Body of pancreas (tissue), 2 donors: ENCODE measurements around a stretch of chr1.

- PRO-cap: no peak
- RAMPAGE, long total RNA, 2 experiments: no peak in any of the 2 experiments
Measured at GRCh38 chr1:223179986-223180224, 36.9 kb upstream of the TLR5 start.

DNA sequence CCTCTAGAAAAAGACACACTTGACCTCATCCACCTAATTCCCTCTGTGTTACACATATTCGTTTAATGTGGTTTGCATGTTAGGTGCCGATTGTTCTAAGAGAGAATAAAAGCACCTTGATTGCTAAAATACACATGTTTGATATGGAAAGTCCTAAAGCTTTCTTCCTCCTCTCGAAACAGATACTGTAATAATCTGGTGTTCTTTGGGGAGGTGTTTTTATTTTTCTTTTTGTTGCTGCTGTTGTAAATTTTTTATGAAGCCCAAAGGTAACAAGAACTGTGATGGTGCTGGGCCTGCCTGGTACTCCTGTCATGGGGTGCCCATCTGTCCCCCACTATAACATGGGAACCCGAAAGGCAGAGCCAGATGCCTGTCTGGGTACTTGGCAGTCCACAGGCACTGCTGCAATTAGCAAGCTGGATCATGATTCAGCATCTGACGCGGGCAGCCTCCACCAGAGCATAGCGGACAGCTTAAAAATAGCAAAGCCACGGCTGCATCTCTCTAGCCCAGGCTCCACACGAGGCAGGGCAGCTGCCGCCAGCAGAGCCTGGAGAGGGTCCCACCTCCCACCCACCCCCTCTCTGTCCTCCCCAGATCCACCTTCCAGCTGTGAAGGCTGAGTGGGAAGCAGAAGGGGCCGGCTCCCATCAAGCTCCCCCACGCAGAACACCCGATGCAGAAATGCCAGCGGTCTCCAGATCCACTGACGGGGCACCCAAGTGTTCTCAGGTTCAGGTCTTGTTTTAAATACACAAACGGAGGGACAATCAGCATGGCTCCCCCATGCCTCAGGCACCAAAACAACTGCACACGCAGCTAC lies 22.9 kb downstream of the SUSD4 start:
- PRO-cap: no peak
- RAMPAGE, long total RNA, 2 experiments: no peak in any of the 2 experiments

DNA sequence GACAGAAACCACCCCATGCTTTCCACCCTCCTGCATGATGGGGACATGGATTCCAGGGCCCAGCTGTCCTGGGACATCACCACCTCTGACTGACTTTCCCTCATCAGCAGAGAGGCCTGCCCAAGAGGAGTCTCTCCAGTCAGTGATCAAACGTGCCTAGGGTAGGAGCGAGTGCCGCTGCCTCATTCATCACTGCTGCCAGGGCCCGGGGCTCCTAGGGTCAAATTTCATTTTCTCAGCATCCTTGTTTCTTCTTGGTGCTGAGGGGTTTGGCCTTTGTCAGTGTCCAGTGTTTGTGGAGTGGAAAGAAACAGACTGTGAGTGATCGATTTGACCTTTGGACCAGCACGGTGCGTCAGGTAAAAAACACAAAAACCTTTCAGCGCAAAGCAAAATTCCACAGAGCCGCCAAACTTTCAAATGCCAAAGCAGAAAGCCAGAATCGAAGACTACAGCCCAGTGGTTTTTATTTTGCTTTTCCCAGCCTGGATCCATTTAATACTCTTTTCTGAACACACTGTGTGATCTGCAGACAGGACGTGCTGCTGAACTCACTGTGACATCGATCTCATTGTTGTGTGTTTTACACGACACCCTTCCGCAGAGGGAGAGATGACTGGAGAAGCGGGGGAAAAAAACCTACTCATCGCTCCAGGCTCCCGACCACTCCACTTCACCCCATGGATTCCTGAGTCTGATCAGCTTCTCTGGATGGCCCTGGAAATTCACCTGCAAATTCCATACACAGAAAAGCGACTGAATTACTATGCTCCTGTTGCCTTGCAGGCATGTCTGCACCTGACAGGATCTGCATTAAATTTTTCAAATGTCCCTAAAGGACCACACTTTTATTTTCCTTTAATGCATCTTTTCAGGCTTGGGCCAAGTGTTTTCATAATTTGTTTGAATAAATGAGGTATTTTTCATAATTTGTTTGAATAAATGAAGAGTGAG lies 43.1 kb downstream of the CAPN8 start:
- PRO-cap: no peak
- RAMPAGE, long total RNA, 2 experiments: no peak in any of the 2 experiments

GRCh38 chr1:223641368-223642035 lies 24.0 kb downstream of the CAPN8 start:
- PRO-cap: no peak
- RAMPAGE, long total RNA, 2 experiments: no peak in any of the 2 experiments

GRCh38 chr1:223711834-223712304 lies 470 bp upstream of the CAPN2 start:
- PRO-cap: no peak
- RAMPAGE, long total RNA, 2 experiments: no peak in any of the 2 experiments

- PRO-cap: no peak
- RAMPAGE, long total RNA, 2 experiments: no peak in any of the 2 experiments
Measured at GRCh38 chr1:223718732-223719279, 6.5 kb downstream of the CAPN2 start.

- PRO-cap: no peak
- RAMPAGE, long total RNA, 2 experiments: no peak in any of the 2 experiments
Measured at GRCh38 chr1:223732882-223733721, 20.8 kb downstream of the CAPN2 start.

DNA sequence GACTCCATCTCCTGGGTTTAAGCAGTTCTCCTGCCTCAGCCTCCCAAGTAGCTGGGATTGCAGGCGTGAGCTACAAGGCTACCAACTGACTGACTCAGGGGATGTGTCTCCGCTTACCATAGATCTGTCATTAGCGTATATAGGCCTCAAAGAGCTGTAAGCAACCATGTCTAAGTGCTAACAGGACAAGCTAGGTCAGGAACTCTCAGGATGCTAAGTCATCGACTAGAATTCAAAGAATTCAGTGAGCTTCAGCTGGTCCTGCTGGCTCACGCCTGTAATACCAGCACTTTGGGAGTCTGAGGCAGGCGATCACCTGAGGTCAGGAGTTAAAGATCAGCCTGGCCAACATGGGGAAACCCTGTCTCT lies 29.5 kb downstream of the CAPN2 start:
- PRO-cap: no peak
- RAMPAGE, long total RNA, 2 experiments: no peak in any of the 2 experiments

- PRO-cap: no peak
- RAMPAGE, long total RNA, 2 experiments: start-site peak on the minus strand in 1 of 2 experiments, at chr1:223814243-223814375 at its widest, 13 reads per replicate
Measured at GRCh38 chr1:223813737-223814551, 31.8 kb downstream of the TP53BP2 start.

DNA sequence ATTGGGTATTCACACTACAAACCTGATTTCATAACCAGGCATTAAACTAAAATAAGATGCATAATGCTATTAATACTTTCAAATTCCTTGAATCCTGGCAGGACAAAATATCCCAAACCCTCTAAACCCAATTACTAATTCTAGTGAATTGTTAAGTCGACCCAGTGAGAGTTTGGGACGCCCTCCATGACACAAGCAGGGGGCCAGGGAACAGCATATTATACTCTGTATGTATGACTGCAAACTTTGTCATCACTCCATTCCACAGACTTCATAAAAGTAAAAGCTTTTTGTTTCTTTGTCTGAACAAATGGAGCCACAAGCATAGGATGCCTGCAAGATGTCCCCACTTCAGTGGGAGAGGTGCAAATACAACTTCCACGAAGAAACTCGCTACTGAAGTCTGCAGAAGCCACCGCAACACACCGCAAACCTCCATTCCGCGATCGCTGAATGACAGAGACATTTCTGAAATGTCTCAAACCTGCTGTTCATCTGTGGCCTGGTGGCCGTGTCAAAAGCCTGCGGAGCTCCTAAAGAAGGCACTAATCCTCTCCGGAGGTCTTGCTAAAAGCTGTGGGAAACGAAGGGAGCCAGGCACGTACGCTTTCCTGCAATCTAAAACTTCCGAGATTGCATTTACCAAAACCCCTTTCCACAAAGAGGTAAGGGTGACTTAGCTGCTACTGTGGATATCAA lies 1.1 kb downstream of the TP53BP2 start:
- PRO-cap: bidirectional peak, plus-strand start outside the sequence, minus-strand start at position 613 of the sequence
- RAMPAGE, long total RNA, 2 experiments: no peak in any of the 2 experiments

DNA sequence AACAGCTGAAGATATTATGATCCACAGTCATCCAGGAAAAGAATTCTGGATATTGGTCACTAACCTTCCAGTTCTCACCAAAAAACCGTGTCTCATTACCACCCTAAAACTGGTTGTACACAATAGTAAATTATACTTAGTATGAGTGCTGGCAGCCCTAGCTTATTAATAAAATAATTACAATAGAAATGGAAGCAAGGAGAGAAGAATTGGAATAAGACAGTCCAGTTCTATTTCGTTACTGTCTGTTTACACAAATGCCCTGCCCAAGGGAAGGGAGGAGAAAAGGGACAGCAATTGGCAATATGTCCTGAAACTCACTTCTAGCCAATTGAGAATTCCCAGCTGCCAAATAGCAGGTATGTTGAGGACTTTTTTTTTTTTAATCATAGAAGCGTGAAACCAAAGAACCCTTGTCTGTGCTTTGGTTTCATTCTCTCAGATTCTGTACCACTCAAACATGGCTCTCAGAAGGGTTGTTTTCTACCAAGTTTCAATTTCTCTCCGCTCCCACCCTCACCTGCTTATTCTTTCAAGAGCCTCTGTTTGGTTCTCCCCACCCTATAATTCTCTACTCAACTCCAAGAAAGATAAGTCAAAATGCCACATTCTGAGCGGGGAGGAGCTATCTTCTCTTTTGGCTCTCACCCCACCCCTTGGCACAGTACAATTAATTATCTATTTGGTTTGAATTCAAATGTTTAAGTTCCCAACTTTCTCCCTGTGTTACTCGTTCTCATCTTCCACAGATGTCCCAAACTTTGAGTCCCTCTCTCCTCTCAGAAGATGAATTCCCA lies 3.6 kb upstream of the TP53BP2 start:
- PRO-cap: no peak
- RAMPAGE, long total RNA, 2 experiments: no peak in any of the 2 experiments

DNA sequence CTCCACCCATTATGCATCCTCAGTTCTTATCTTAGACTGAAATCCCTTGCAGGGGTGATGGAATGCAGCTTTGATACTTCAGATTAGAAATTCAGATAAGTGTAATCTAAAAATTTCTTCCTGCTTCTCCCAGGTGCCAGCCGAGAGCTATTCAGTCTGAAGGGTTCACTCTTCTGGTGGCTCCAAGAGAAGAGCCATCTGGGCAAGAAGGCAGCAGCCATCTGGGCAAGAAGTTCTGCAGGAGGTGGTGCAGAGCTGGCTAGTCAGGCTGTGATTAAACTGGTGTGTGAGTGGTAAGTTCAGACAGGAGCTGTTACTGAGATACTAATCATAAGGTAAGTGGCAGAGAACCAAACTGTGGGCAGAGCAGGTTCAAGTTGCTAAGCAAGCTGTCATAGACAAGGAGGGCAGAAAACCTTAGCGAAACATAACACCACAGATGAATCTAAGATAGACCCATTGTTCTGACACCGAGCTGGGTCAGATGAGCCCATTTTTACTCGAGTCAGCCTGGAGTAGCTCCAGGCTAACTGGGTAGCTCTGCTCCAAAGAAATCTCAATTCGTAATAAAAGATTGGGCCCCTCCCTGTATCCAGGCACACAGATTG lies 14.4 kb upstream of the TP53BP2 start:
- PRO-cap: no peak
- RAMPAGE, long total RNA, 2 experiments: no peak in any of the 2 experiments

- PRO-cap: no peak
- RAMPAGE, long total RNA, 2 experiments: no peak in any of the 2 experiments
Measured at GRCh38 chr1:223886312-223887348, 40.9 kb upstream of the TP53BP2 start.

DNA sequence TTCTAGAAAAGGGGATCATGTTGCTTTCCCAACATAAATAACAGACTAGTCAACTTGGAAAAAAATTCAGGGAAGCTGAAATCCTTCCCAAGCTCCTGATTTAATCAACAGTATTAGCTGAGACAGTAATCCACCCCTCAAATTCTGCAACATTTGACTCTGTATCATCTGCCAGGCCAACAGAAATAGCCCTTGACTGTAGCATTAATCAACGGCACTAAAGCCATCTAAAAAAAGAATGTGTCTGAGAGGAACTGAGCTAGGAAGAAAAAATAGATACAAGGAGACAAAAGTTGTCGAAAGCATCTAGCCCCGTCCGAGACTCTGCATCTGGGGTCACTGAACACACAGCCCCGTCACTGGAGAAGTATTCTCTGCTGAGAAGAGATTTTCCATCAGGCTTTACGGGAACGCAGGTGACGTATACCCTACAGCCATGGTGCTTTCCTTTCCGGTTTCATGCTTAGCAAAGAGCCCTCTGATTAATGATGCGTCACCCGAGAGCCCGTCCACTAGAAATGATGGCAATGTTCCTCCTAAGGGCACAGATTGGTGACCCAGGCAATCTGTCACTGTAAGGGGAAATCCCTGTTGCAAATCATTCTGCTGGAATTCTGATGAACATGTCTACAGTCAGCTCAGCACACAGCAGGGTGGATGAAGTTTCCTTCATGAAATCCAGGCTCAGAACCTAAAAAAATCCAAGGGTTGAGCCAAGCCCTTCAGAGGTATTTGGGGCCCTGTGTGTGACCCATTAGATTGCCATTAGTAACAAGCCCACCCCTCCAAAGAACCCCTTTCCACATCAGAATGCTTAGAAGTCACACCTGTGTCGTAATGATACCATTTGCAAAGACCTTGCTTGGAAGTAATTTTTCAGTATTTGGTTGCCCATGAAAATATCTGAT lies 42.3 kb upstream of the TP53BP2 start:
- PRO-cap: no peak
- RAMPAGE, long total RNA, 2 experiments: no peak in any of the 2 experiments

GRCh38 chr1:223991625-223992351 lies 122.1 kb upstream of the FBXO28 start:
- PRO-cap: no peak
- RAMPAGE, long total RNA, 2 experiments: no peak in any of the 2 experiments

GRCh38 chr1:224186807-224187052 lies 3.7 kb downstream of the DEGS1 start:
- PRO-cap: no peak
- RAMPAGE, long total RNA, 2 experiments: no peak in any of the 2 experiments

- PRO-cap: no peak
- RAMPAGE, long total RNA, 2 experiments: no peak in any of the 2 experiments
Measured at GRCh38 chr1:224386639-224387160, 30.0 kb downstream of the CNIH4 start.

DNA sequence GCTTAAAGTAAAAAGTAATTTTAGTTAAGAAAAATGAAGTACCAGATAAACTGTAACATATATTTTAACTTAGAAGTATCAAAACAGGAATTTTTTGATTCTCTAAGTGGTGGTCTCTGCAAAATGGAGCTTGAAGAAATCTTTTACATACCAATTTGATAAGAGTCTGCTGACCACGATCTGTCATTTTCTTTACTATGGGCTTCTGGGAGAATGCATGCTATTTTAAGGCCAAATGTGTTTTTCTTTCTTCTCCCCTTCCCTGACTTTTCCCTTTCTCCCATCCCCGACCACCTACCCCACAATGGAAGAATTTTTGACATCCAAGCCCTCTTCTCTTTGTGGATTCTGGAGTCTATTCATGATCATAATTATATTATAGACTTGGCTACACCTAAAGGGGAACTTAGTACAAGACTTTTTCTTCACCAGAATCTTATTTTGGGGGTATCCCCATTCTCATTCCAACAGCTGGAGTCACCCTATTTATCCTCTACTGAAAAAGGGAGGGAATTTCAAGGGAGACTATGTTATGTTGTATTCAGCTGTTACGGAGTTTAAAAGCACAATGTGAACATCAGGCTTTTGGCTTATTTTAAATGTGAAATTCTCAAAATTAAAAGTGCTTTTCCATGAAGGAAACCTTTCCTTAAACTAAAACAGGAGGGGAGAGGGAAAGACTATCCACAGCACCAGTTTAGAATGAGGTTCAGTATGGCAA lies 31.4 kb downstream of the CNIH4 start:
- PRO-cap: no peak
- RAMPAGE, long total RNA, 2 experiments: no peak in any of the 2 experiments

DNA sequence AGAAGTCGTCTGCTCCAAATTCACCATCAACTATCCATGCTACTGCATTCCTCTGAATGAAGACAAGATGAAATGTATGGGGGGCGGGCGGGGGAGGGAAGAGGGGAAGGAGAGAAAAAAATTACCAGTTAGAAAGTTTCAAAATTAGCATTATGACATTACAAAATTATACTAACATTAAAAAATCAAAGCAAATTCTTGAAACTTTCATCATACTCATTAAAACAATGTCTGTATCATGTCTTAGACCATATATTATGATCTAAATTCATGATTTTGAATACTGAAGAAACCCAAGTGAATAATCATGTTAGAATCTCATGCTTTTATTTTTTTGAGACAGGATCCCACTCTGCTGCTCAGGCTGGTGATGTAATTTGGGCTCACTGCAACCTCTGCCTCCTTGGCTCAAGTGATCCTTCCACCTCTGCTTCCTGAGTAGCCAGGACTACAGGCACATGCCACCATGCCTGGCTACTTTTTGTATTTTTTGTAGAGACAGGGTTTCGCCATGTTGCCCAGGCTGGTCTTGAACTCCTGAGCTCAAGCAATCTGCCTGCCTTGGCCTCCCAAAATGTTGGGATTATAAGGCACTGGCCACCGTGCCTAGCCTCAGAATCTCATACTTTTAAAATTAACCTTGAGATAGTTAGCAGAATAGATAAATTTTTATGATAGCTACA lies 33.3 kb downstream of the CNIH4 start:
- PRO-cap: no peak
- RAMPAGE, long total RNA, 2 experiments: no peak in any of the 2 experiments

- PRO-cap: no peak
- RAMPAGE, long total RNA, 2 experiments: no peak in any of the 2 experiments
Measured at GRCh38 chr1:224873885-224874404, 55.5 kb upstream of the DNAH14 start.